H1 (cell line): ENCODE data around the genes UBE2Z and B4GALNT2.

DNA sequence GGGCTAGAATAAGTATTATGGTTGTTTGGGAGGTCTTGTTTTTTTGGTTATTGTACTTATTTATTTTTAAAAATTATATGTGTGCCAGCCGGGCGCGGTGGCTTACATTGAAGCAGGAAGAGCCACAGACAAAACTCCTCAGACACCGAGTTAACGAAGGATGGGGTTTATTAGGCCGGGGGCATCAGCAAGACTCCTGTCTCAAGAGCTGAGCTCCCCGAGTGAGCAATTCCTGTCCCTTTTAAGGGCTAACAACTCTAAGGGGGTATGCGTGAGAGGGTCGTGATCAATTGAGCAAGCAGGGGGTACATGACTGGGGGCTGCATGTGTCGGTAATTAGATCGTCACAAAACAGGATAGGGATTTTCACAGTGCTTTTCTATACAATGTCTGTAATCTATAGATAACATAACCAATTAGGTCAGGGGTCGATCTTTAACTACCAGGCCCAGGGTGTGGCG lies 7.1 kb downstream of the CALCOCO2 start:
- RRBS, result 96% methylated on average over 6 of the region's 13 CpGs
CAGE:
- cytosol, long polyA plus RNA, result no peak
- long polyA plus RNA, result no peak
- nucleus, long polyA plus RNA, result no peak

DNA sequence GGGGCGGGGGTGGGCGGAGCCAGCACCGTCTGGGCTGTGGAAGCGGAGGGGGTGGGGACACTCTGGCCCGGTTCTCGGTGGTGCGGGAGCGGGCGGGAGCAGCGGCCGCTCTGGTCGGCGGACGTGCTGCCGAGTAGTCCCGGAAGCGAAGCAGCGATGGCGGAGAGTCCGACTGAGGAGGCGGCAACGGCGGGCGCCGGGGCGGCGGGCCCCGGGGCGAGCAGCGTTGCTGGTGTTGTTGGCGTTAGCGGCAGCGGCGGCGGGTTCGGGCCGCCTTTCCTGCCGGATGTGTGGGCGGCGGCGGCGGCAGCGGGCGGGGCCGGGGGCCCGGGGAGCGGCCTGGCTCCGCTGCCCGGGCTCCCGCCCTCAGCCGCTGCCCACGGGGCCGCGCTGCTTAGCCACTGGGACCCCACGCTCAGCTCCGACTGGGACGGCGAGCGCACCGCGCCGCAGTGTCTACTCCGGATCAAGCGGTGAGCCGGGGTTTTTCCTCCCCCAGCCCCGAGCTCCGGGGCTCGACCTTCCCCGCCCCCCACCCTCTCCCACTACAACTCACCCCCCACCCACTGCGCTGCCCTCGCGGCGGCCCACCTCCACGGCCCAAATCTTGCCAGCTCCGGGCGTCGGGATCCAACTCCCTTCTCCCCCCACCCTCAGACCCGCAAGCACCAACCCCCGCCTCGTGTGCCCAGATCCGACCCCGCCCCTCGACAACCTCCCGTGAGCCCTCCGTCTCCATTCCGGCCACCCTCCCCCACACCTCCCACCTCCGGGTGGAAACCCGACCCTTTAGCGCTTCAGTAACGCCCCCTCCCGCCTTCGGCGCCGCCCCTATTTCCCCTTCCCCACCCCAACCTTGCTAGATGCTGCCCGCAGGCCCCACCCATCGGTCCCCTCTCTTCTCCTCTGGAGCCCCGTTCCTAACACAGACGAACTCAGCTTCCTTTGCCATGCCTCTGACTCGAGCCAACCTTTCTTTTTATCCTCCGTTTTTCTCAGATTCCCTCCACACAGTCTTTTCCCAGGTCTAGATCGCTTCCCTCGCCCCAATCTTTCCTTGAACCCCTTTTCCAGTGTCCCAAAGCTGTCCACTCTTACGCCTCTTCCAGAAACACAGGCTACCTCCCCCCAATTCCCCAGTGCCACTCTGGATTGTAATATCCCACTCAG lies at the start of gene UBE2Z:
UBE2Z (plus strand) TSS at position 60 of the 1,170 bp plus-strand sequence.
- RRBS, result under 1% methylated on average over 48 of the region's 103 CpGs
CAGE:
- cytosol, long polyA plus RNA, result start-site peak on the plus strand centred at position 101 of the sequence, 107 bp wide, 197 reads
- long polyA plus RNA, result start-site peak on the plus strand centred at position 100 of the sequence, 91 bp wide, 40 and 71 reads in 2 replicates
- nucleus, long polyA plus RNA, result start-site peak on the minus strand centred at position 648 of the sequence, 27 bp wide, 6 reads

DNA sequence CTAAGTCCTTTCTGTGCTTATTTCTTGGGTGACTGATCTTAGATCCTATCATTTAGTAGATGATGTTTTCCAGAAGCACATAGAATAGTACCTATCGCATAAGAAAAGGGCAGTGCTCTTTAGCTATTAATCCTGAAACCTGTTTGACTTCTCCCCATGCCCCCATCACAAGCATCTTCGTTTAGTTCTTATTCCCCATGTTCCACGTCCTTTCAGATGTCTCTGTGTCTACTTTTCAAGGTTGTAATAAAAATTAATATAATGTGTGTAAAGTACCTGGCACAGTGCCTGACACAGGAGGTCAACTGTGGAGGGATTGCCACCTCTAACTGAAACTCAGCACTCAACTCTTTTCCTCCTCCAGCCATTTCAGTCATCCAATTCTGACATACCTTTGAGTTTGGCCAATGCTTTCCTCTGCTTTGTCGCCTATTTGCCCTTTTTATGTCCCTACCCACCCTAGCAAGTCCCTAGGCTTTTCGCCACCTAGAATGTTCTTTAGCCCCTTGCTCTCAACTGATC lies 1.5 kb downstream of the UBE2Z start:
- RRBS, result no CpG with 5 or more reads among the region's 5 CpGs
CAGE:
- cytosol, long polyA plus RNA, result no peak
- long polyA plus RNA, result no peak
- nucleus, long polyA plus RNA, result no peak

DNA sequence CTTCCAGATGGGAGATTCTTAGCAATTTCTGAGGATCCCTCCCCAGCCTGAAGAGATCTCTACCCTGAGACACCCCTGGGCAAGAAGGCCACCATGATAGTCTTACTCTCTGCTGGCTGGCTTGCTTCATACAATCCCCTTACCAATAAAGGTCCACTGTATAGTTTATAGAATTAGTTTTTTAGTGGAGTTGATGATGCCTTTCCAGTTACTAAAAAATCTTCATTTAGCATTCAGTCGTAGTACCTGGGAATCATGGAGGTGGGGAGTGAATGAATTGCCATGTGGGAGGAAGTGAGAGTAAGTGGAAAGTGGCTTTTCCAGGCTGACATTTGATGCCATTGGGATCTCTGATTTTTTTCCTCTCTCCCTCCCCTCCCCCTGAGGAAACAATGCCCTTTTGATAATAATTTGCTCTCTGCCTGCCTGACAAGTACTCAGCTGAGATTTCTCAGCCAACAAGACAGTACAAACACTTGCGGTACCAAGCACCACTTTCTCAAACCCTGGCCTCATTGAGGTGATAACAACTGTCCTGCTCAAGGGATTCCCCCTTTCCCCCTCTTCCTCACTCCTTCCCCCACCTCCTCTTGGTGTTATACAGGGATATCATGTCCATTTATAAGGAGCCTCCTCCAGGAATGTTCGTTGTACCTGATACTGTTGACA lies 2.1 kb downstream of the UBE2Z start:
- RRBS, result no CpG with 5 or more reads among the region's 3 CpGs
CAGE:
- cytosol, long polyA plus RNA, result no peak
- long polyA plus RNA, result no peak
- nucleus, long polyA plus RNA, result no peak

- RRBS, result no CpG with 5 or more reads among the region's 5 CpGs
CAGE:
- cytosol, long polyA plus RNA, result no peak
- long polyA plus RNA, result no peak
- nucleus, long polyA plus RNA, result no peak
Measured at GRCh38 chr17:48911376-48912096, 3.3 kb downstream of the UBE2Z start.

GRCh38 chr17:48994460-48994772 lies 2.8 kb upstream of the IGF2BP1 start:
- RRBS, result no CpG with 5 or more reads among the region's 1 CpG
CAGE:
- cytosol, long polyA plus RNA, result no peak
- long polyA plus RNA, result no peak
- nucleus, long polyA plus RNA, result no peak

- RRBS, result under 1% methylated on average over 15 of the region's 43 CpGs
CAGE:
- cytosol, long polyA plus RNA, result no peak
- long polyA plus RNA, result no peak
- nucleus, long polyA plus RNA, result no peak
Measured at GRCh38 chr17:48994782-48995933, 2.0 kb upstream of the IGF2BP1 start.

GRCh38 chr17:48998158-48998489 lies 939 bp downstream of the IGF2BP1 start:
- RRBS, result no CpG with 5 or more reads among the region's 19 CpGs
CAGE:
- cytosol, long polyA plus RNA, result no peak
- long polyA plus RNA, result no peak
- nucleus, long polyA plus RNA, result no peak

DNA sequence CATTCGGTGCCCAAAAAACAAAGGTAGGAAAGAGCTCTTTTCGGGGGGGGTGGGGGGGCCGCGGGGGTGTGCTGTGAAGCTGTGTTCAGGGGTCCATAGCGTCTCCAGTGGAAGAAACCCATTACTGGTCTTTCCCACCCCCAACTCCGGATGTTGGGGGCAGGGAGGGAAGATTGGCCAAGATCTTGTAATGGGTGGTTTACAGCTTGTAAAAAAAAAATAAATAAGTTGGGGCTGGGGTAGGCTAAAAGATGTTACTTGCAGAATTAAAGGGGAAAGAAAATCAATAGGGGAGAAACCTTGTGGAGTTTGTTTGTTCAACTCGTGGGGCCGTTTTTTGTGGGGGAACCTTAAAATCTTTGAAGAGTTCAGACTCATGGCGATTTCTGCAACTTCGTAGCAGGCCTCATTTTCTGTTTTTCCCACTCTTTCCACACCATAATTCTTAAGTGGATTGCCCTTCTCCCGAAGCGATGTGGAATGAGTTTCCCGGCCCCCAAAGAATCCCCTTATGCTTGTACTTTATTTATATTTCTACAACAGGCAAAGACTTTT lies 2.0 kb downstream of the IGF2BP1 start:
- RRBS, result no CpG with 5 or more reads among the region's 13 CpGs
CAGE:
- cytosol, long polyA plus RNA, result no peak
- long polyA plus RNA, result no peak
- nucleus, long polyA plus RNA, result no peak

DNA sequence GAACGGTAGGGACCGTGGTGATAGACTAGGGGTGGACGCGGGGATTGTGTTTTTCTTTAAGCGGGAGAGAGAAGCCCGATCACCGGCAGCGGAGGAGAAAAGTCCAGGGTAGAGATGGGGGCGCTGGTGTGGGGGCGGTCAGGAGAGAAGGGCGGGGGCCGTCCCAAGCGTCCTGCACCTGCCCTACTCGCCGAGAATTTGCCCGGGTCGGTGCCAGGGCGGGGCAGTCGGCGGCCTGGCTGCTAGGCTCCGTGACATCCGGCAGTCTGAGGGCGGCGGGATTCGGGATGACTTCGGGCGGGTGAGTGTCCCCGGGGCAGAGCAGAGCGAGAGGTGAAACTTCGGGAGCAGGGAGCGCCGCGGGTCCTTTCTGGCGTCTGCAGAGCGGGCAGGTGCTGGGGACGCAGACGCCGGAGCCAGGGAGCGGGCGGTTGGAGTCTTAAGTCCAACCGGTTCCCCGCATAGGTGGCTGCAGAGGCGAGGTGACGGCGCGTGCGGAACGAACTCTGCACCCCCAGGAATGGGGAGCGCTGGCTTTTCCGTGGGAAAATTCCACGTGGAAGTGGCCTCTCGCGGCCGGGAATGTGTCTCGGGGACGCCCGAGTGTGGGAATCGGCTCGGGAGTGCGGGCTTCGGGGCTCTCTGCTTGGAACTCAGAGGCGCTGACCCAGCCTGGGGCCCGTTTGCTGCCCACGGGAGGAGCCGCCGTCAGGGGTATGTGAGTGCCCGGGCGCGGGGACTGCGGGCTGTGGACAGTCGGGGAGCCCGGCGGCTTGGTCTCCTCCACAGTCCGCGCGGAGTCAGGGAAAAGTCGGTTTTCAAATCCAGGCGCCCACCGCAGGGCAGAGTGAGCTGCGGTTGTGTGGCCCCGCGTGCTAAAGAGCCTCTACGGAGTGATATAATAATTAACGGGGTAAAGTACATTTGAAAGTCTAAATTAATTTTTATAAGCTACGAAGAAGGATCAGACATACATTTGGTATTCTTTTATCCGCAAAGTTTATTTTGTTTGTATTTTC lies at the start of gene B4GALNT2:
B4GALNT2 (plus strand) TSS at position 264 of the 1,019 bp plus-strand sequence.
- RRBS, result 4% methylated on average over 25 of the region's 86 CpGs
CAGE:
- cytosol, long polyA plus RNA, result no peak
- long polyA plus RNA, result no peak
- nucleus, long polyA plus RNA, result no peak

- RRBS, result 3% methylated on average over 5 of the region's 83 CpGs
CAGE:
- cytosol, long polyA plus RNA, result no peak
- long polyA plus RNA, result no peak
- nucleus, long polyA plus RNA, result no peak
Measured at GRCh38 chr17:49224432-49225461, 5.8 kb downstream of the PHOSPHO1 start.

DNA sequence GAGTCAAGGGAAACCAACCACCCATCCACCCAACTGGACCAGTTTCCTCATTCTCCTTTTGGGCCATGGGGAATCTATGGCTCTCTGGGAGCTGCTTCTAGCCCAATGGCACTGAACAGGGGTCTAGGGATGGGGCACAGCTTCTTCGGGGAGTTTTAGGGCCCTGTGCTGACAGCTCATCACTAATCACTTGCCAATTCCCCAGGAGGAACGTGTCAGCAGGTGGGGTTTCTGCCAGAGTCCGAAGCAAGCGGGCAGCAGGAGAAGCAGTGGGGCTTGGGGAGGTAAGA lies 5.2 kb downstream of the PHOSPHO1 start:
- RRBS, result no CpG with 5 or more reads among the region's 4 CpGs
CAGE:
- cytosol, long polyA plus RNA, result no peak
- long polyA plus RNA, result no peak
- nucleus, long polyA plus RNA, result no peak

GRCh38 chr17:49227667-49228429 lies 2.7 kb downstream of the PHOSPHO1 start:
- RRBS, result no CpG with 5 or more reads among the region's 6 CpGs
CAGE:
- cytosol, long polyA plus RNA, result no peak
- long polyA plus RNA, result no peak
- nucleus, long polyA plus RNA, result no peak

- RRBS, result no CpG with 5 or more reads among the region's 6 CpGs
CAGE:
- cytosol, long polyA plus RNA, result no peak
- long polyA plus RNA, result no peak
- nucleus, long polyA plus RNA, result no peak
Measured at GRCh38 chr17:49259419-49259713, 28.8 kb upstream of the PHOSPHO1 start.

DNA sequence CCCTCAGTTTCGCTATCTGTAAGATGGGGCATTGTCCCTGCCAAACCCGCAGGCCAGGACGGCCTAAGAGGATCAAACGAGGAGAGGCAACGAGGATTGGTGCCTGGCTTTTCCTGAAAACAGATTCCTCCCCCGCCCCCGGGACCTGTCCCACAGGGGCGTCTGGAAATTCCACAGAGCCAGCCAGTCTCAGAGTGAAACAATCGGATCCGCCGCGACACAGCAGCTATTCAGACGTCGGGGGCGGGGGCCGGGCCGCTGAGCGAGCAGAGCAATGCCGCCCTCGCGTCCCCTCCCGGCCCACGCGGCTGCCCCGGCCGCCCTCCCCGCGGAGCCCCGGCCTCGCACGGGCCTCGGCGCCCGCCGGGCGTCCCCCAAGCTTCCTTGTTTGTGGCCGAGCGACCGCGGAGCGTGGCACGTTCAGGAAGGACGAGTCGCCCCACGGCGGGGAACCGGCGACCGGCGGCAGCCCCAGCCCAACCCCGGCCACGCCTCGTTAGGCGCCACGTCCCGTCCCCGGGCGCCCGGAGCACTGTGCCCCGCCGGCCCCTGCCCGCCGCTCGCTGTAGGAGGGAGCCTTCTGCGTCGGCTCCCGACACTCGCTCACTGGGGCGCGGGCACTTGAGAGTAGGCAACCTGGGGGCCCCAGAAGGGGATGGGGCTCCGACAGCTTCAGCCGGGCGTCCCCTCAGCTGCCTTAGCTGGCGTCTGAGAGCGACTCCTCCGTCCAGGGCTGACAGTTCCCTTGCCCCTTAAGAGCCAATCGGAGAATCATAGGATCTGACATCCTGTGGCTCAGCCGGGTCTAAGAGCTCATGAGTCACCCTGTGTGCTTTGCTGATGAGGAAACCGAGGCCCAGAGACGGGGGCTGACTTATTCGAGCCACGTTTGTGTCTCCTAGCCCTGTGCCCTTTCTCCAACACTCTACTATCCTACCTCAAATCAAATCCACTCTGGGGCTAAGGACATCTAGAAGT lies 29.7 kb upstream of the PHOSPHO1 start:
- RRBS, result 1% methylated on average over 15 of the region's 82 CpGs
CAGE:
- cytosol, long polyA plus RNA, result no peak
- long polyA plus RNA, result no peak
- nucleus, long polyA plus RNA, result no peak

DNA sequence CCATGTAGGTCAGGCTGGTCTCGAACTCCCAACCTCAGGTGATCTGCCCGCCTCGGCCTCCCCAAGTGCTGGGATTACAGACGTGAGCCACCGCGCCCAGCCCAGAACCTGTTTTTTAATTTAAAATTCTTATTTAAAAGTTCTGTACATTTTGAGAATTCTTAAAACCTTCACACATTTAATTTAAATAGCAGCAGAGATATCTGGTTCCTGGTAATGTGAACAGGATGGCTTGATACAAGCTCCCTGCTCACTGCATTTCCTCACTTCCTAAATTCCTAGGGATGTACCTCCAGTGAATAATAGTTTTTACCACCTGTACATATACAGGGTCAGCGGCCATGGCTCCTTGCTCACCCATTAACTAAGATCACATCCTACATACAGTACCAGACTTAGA lies 4.6 kb upstream of the ZNF652 start:
- RRBS, result no CpG with 5 or more reads among the region's 7 CpGs
CAGE:
- cytosol, long polyA plus RNA, result no peak
- long polyA plus RNA, result no peak
- nucleus, long polyA plus RNA, result no peak

DNA sequence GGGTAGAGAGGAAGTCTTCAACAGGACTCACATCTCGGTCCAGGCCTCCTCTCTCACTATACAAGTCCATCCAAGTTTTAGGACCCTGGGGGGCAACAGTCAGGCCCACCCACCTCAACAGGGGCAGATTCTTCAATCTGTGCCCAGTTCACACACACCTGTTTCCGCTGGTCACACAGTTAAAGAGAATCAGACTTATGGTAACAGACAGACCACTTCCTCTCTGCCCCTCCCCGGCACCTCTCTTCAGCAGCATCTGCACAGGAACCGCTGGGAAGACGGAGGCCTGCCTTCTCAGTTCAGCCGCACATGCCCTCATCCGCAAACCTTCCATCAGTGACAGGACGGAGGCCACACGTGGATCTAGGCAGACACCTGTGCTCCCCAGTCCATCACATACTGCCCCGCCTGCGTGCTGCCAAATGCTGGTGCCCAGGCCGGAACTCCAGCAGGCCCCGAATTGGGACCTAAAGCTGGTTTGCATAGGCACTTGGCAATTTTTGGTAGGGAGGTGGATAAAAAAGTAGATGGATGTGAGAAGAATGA lies 10.3 kb downstream of the PHB1 start:
- RRBS, result no CpG with 5 or more reads among the region's 13 CpGs
CAGE:
- cytosol, long polyA plus RNA, result no peak
- long polyA plus RNA, result no peak
- nucleus, long polyA plus RNA, result no peak

- RRBS, result no CpG with 5 or more reads among the region's 12 CpGs
CAGE:
- cytosol, long polyA plus RNA, result no peak
- long polyA plus RNA, result no peak
- nucleus, long polyA plus RNA, result no peak
Measured at GRCh38 chr17:49404812-49405171, 9.9 kb downstream of the PHB1 start.

GRCh38 chr17:49424658-49425214 lies 10.1 kb upstream of the PHB1 start:
- RRBS, result no CpG with 5 or more reads among the region's 8 CpGs
CAGE:
- cytosol, long polyA plus RNA, result no peak
- long polyA plus RNA, result no peak
- nucleus, long polyA plus RNA, result no peak

GRCh38 chr17:49496471-49496835 lies 1.4 kb downstream of the NGFR start:
- RRBS, result 1% methylated on average over 12 of the region's 49 CpGs
CAGE:
- cytosol, long polyA plus RNA, result no peak
- long polyA plus RNA, result no peak
- nucleus, long polyA plus RNA, result no peak